AG08470 (cell line): ENCODE measurements around the genes FITM1 and SDR39U1.

- RRBS: no CpG with 5 or more reads among the region's 5 CpGs
These were observed 8.1 kb downstream of the MYH7 start for GRCh38 chr14:23427373-23427723.

GRCh38 chr14:23437920-23439191 is 2.9 kb upstream of the MYH7 start:
- RRBS: 10% methylated on average over 1 of the region's 17 CpGs

DNA sequence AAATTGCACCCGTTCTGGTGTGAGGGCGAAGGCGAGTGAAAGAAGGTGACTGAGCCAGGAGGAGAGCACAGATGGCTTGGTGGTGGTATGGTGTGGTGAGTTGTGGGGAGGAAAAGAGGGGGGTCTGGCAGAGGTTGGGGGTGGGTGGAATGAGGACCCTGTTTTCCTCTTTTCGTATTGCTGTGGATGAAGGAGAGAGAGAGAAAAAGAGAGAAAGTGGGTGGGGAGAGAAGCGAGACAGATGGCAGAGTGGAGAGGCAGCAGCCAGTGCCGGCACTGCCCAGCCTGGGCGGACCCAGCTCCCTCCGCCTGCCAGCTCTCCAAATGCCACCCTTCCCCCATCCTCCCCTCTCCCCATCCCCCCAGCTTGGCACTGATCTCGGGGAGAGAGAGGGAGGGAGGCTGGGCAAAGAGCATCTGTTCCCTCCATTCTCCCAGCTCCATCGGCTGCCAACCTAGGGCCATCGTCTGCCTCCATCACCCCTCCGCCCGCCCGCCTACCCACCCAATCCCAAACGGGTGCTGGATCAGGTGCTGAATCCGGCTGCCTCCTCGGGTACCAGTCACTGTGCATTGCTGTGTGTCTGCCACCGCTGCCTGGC is 38.7 kb downstream of the ZFHX2 start:
- RRBS: no CpG with 5 or more reads among the region's 18 CpGs

- RRBS: no CpG with 5 or more reads among the region's 12 CpGs
These were observed 5.6 kb upstream of the JPH4 start for GRCh38 chr14:23584145-23584648.

GRCh38 chr14:23588904-23589596 is 10.5 kb upstream of the JPH4 start:
- RRBS: no CpG with 5 or more reads among the region's 5 CpGs

DNA sequence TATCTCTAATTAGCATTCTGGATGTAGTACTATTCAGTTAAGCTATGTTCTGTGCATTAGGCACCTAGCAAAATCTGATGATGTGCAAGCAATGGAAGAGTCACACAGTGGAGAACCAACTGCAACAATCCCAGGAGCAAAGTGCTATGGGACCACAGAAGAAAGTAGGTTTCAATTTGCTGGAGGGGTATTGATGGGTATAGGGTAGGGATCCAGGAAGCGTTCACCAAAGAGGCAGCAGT is 27.3 kb downstream of the DHRS2 start:
- RRBS: no CpG with 5 or more reads among the region's 1 CpG

- RRBS: 82% methylated on average over 2 of the region's 19 CpGs
These were observed 5.1 kb downstream of the PCK2 start for GRCh38 chr14:24098849-24099881.

DNA sequence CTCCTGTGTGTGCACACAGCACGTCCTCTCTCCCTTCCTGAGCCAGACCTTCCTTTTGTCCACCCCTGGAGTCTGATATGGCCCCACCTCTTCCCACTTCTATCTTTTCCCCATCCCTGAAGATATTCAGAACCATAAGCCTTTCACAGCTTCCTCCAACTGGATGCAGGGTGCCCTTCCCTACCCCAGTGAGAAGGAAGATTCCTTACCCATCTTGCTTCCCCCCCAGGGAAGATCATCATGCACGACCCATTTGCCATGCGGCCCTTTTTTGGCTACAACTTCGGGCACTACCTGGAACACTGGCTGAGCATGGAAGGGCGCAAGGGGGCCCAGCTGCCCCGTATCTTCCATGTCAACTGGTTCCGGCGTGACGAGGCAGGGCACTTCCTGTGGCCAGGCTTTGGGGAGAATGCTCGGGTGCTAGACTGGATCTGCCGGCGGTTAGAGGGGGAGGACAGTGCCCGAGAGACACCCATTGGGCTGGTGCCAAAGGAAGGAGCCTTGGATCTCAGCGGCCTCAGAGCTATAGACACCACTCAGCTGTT is 9.2 kb downstream of the PCK2 start:
- RRBS: 93% methylated on average over 5 of the region's 14 CpGs

- RRBS: no CpG with 5 or more reads among the region's 3 CpGs
These were observed 6.9 kb upstream of the FITM1 start for GRCh38 chr14:24123463-24124105.

DNA sequence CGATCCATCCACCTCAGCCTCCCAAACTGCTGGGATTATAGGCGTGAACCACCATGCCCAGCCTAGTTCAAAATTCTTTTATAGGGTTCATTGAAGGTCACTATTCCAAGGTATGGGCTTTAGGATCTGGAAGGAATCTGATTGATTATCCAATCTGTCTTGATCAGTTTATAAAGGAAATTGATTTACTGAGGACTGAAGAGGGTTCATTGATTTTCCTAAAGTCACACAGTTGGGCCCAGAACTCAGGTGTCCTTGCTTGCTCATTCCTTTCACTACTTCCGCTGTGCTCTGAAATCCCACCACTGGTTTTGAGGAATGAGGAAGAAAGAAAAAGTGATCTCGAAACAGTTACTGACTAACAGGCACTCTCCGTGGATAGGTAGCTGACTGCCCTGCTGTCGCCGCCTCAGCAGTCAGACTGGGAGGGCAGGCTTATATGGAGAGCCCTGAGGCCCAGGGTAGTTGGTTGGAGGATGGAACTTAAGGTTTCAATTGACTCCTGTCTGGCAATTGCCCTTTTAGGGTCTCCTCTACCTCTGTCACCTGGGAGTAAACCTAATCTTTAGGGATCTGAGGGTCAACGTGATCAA is at the start of gene FITM1:
Gene FITM1, plus strand, starts transcription at position 386 of the 593 bp plus-strand sequence.
- RRBS: no CpG with 5 or more reads among the region's 8 CpGs

DNA sequence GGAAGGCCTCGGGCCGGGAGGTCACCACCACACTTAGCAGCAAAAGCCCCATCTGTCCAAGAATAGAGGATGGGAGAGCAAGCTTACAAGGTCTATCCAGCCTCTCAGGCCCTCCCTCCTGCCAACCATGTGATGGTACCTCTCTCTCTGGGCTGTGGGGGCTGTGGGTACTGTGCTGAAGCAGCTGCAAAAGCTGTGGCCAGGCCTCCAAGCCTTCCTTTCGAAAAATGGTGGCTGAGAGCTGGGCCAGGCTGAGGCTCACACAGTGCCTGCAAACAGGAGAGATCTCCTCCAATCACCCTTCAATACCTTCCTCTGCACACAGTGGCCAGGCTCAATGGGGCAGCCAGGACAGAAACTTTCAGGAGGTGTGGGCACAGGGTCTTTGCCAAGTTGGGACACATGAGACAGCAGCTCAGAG is 1.1 kb downstream of the IPO4 start:
- RRBS: no CpG with 5 or more reads among the region's 3 CpGs

DNA sequence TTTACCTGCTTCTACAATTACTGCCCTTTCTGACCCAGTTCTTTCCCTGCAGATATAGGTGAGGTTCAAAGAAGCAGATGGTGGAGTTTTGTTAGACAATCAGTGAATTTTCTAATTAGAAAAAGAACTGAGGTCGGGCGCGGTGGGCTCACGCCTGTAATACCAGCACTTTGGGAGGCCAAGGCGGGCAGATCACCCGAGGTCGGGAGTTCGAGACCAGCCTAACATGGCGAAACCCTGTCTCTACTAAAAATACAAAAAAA is 1.4 kb upstream of the TM9SF1 start:
- RRBS: no CpG with 5 or more reads among the region's 9 CpGs

- RRBS: no CpG with 5 or more reads among the region's 1 CpG
These were observed 866 bp downstream of the LTB4R start for GRCh38 chr14:24312162-24312574.

GRCh38 chr14:24314401-24315069 is 3.2 kb downstream of the LTB4R start:
- RRBS: no CpG with 5 or more reads among the region's 4 CpGs

GRCh38 chr14:24438578-24439422 is 3.8 kb downstream of the SDR39U1 start:
- RRBS: no CpG with 5 or more reads among the region's 3 CpGs

- RRBS: 7% methylated on average over 1 of the region's 64 CpGs
These were observed at the start of gene SDR39U1 for GRCh38 chr14:24442146-24443410. TSS of gene SDR39U1 (minus strand) at chr14:24442776.

GRCh38 chr14:24816047-24816911 is 182.3 kb upstream of the GZMB start:
- RRBS: no CpG with 5 or more reads among the region's 5 CpGs

- RRBS: no CpG with 5 or more reads among the region's 21 CpGs
These were observed 184.0 kb upstream of the GZMB start for GRCh38 chr14:24817712-24818763.

GRCh38 chr14:26143197-26143396 is 454.7 kb downstream of the NOVA1 start:
- RRBS: no CpG with 5 or more reads among the region's 2 CpGs

DNA sequence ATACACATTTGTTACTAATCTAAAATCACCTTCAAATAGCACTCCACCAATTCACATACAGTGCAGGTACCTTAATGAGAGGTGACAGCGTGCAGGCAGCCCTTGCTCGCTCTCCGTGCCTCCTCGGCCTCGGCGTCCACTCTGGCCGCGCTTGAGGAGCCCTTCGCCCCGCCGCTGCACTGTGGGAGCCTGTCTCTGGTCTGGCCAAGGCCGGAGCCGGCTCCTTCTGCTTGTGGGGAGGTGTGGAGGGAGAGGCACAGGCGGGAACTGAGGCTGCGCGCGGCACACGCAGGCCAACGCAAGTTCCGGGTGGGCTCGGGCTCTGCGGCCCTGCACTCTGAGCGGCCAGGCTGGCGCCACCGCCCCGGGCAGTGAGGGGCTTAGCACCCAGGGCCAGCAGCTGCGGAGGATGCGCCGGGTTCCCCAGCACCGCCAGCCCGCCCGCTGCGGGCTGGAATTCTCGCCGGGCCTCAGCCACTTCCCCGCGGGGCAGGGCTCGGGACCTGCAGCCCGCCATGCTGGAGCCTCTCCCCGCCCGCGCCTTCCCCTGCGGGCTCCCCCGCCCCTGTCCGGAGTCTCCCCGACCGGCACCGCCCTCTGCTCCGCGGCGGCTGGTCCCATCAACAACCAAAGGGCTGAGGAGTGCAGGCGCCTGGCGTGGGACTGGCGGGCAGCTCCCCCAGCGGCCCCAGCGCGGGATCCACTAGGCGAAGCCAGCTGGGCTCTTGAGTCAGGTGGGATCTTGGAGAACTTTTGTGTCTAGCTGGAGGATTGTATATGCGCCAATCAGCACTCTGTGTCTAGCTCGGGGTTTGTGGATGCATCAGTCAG is 921.3 kb upstream of the FOXG1 start:
- RRBS: 69% methylated on average over 16 of the region's 60 CpGs